Islet of Langerhans (tissue), 1 donor: ENCODE measurements around the gene PTRHD1.

DNA sequence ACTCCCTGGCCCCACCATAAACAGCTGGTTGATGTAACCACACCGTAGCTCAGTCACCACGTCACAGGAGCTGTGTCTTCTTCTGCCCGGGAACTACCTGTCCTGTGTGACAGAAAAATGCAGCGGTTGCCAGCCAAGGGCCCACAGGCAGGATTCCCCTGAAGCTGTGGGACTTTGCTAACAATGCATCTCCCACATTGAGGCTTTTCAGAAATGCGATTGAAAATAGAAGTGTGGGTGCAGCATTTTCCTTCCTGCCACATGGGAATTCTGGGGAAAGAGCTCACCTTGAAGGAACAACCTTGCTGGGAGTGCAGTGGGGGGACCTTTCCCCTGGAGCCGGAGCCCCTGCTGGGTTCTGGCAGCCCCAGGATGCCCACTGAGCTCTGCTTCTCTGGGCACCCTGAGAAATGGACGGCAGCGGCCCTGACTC is 68.3 kb downstream of the KLHL29 start:
- RRBS = 75% methylated on average over 3 of the region's 8 CpGs

DNA sequence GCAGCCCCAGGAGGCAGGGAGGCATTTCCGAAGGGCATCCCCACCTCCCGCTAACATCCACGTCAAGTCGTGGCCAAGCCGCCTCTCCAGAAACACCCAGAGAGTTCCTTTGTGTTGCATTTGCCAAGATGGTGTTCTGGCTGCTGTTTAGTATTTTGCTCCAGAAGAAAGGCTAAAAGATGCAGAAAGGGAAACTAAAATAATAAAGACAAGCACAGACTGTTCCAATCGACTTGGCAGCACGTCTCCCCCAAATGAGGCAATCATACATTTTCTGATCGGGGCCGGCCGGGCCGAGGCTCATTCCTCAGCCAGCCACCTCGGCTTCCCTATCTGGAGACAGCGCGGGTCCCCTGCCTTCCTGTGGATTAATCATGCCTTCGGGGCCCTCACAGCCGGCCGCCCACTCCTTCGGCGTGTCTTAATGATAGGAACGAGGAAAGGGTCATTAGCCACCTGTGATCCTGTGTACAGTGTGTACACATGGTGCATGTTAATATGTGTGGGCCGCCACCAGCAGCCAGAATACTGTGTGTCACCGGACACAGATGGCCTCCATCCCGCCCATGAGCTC is 169.2 kb downstream of the KLHL29 start:
- RRBS = 43% methylated on average over 2 of the region's 23 CpGs

DNA sequence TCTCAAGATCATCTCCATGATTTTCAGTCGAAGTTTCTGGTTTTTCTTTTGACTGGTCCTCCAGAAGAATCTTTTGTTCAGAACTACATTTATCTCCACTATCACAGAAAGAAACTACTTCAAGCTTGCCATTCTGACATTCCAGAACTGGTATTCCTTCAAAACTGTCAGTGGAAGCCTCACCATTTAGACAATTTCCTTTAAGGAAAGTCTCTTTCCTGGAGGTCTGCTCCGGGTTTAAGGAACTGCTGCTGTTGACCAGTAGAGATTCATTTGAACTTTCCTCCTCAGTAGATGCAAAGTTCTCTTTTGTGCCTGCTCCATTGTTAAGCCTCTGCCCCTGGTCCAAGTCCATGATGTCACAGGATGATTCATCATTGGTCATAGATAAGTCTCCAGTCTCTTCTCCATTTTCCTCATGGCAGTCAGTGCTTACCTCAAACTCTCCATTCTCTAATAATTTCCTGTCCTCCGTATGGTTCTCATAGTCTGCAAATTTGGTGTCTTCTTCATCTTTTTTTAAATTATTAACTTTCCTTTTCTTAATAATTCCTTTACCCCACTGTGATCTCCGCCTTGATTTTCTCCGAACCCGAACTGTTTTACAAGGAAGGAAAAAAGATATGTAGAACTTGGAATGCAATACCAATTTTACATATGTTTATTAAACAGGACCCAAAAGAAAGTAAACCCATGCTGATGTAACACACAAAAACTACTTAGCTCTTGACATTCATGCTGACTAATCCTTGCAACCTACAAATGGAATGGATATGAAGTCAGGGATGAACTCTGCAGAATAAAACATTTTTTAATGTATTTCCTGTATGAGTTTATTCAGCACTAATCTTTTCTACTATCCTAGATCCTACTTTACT is 169.2 kb downstream of the ATAD2B start:
- RRBS = no CpG with 5 or more reads among the region's 6 CpGs

GRCh38 chr2:23884588-23885199 is 42.2 kb downstream of the ATAD2B start:
- RRBS = no CpG with 5 or more reads among the region's 3 CpGs

- RRBS = no CpG with 5 or more reads among the region's 1 CpG
Observed at GRCh38 chr2:24124308-24124664, 1.0 kb downstream of the FAM228B start.

- RRBS = no CpG with 5 or more reads among the region's 10 CpGs
Observed at GRCh38 chr2:24299794-24300289, 60.5 kb downstream of the ITSN2 start.

- RRBS = no CpG with 5 or more reads among the region's 1 CpG
Observed at GRCh38 chr2:24300912-24301395, 59.4 kb downstream of the ITSN2 start.

DNA sequence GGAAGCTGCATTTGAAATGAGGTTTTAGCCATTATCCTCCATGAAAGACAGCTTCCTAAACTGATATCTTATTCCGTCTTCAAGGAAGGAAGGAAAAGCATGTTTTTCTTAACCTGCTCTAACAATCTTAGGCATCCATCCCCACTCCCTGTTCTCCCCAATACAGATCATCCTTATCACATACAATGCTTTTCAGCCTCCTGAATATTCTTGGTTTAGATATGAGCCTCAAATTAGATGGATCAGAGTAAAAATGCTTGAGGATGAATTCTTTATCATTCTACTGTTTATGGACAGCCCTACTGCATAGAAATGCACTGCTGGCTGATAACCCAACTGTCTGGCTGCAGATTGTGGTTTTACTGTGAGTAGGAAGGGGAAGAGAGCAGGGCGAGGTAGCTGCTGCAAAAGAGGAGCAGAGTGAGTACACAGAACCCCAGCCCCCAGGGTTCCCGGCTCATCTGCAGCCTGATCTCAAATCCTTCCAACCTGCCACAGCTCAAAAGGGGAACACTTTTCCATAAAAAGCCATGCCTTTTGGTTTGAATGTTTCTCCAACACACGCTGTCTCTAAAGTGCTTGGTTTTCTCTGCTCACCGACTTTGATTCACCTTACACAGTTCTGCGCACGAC is 29.4 kb upstream of the NCOA1 start:
- RRBS = no CpG with 5 or more reads among the region's 7 CpGs

DNA sequence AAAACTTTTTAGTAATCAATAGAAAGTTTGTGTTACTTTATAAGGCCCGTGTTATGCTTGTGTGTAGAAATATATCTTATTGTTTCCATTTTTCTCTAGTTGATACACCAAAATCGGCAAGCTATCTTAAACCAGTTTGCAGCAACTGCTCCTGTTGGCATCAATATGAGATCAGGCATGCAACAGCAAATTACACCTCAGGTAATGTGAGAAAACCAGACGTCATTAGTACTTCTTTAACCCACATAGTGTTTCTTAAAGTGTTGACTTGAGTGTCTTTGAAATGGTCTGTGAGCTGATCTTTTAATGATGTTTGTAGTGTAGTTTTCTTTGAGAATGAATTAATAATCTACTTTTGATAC is 53.9 kb downstream of the PTRHD1 start:
- RRBS = no CpG with 5 or more reads among the region's 3 CpGs

- RRBS = no CpG with 5 or more reads among the region's 4 CpGs
Observed at GRCh38 chr2:24757729-24758248, 35.4 kb downstream of the PTRHD1 start.

GRCh38 chr2:24792621-24793791 is at the start of gene PTRHD1:
TSS of gene PTRHD1 (minus strand) at chr2:24793391.
- RRBS = 4% methylated on average over 23 of the region's 80 CpGs

DNA sequence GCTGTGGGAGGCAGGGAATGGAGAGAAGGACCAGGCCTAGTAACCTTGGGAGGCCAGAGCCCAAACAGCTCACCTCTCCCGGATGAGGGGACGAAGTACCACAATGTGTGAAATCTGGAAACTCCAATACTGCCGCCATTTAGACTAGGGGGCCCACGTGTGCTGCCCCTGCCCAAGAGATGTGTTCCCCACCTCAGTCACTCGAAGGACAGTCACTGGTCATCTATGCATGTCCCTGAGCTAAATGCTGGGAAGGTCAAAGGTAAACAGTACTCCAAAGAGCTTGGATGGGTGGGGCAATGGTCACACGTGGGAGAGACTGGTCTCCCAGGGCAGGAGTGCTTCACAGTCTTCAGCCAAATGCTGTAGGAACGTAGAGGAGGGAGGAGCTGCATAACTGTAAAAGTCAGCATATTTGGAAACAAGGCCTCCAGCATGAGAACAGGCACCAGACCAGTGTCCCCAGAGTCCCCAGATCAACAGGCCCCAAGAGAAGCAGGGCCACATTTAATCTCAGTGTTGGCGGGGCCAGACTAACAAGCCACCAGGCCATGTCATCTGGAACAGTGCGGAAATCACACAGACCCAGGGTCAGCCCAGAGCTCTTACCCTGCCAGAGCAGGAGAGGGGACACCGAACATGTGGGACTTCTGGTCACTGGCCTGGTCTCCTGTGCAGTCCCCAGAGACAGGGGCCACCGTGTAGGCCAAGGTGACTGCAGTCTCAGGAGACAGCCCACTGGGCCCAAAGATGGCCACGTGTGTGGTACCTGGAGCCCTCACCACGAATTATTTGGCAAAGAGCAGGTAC is 63.3 kb downstream of the ADCY3 start:
- RRBS = no CpG with 5 or more reads among the region's 13 CpGs

DNA sequence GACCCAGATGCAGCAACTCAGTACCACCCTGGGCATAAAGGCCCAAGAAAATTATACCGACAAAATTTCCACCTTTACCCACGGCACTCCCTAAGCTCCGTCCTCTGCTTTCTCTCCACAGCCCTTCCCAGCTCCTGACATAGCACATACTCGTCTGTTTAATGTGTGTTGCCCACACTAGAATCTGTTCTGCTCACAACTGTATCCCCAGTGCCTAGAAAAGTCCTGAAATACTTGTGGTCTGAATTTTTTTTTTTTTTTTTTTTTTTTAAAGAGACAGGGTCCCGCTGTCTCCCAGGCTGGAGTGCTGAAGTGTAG is 62.3 kb downstream of the ADCY3 start:
- RRBS = no CpG with 5 or more reads among the region's 5 CpGs

DNA sequence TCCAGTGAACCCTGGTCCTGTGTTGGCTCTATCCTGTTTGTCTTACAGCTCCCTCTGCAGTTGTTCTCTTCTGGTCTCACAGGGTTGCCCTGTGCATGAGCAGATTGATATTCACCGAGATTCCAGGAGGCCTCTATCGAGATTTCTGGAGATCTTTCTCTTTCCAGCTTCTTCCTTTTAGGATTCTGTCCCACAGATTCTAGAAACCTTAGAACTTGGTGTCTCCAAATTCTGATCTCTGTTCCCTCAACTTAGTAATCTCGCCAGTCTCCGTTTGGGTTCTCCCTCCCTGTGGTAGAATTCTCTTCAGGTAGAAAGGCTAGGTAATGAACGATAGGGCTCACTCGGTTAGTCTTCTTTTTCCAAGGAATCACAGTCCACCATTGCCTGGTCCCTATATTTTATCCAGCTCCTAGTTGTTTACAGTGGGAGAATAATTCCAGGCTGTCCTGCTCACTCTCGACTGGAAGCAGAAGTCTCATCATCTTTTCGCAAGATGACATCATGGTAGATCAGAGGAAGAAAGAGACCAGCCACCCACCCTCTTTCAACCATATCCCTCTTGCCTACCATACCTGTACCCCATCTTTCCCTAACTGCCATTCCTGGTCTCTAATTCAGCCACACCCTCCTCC is 23.3 kb downstream of the ADCY3 start:
- RRBS = no CpG with 5 or more reads among the region's 8 CpGs

DNA sequence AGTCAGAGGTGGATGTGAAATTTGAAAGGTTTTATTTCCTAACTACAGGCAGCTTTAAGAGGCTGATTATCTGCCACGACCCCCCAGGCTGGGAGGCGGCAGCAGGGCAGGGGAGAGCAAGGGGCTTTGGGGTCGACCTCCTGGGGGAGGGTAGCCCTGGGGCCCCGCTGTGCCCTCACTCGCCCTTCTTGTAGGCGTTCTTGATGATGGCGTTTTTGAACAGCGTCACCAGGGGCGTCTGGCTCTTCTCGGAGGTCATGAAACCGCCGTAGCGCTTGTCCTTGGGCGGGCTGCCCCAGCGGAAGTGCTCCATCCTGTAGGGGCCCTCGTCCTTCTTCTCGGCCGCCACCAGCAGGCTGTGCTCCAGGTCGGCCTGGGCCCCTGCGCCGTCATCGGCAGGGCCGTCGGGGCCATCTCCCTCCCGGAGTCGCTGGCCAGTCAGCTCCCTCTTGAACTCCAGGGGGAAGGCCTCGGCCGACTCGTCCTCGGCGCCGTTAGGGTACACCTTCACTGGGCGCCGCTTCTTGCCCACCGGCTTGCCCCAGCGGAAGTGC is 7.4 kb downstream of the POMC start:
- RRBS = 34% methylated on average over 2 of the region's 36 CpGs

GRCh38 chr2:25276533-25277004 is 65.2 kb downstream of the DNMT3A start:
- RRBS = 36% methylated on average over 6 of the region's 20 CpGs

DNA sequence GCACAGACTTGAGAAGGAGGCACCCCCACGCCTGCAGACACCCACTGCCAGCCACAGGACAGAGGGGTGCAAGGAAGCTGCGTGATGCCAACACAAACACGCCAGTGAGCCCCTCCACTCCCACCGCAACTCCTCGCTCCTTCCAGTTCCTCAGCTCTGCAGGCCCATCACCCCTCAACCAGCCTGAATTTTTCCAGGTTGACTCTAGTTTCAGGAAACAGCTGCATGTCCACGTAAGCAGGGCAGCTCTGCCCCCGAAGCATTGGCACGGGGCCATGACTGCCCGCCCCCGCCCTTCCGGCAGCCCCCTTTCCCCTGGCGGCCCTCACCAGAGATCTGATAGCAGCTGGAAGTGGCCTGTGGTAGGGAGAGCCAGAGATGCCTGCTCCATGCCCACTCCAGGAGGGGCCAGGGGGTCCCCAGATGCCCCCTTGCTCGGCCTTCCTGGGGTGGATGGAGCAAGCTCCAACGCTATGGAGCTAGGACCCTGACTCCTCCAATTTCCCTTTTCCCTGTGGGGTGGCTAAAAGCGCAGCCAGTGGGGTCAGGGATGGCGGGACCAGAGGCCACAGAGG is 50.6 kb downstream of the DNMT3A start:
- RRBS = no CpG with 5 or more reads among the region's 16 CpGs

GRCh38 chr2:25324884-25325397 is 16.8 kb downstream of the DNMT3A start:
- RRBS = no CpG with 5 or more reads among the region's 9 CpGs

DNA sequence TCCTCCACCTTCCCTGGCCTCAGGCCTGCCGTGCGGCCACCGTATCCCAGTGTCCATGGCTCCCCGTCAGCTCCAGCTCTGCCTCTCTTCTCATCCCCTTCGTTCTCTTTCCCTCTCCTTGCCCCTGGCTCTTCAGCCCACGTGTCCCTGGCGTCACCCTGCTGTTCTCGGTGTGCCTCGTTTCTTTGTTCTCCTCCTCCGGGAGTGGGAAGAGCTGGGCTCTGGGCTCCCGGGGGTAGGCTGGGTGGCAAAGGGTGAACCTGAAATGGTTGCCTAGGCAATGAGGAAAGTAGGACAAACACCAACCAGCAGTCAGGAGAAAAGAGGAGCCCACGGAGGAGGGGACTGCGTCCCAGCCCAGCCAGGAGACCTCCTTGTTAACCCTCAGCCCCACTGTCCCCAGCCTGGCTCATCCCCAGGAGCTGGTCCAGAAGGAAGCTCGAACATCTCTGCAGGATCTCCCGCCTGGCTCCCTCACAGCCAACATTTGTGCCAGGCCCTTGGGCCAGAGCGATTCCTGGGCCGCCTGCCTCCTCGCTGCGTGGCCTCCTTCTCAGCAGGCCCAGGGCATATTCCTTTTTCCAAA is 30.8 kb upstream of the DNMT3A start:
- RRBS = no CpG with 5 or more reads among the region's 19 CpGs

DNA sequence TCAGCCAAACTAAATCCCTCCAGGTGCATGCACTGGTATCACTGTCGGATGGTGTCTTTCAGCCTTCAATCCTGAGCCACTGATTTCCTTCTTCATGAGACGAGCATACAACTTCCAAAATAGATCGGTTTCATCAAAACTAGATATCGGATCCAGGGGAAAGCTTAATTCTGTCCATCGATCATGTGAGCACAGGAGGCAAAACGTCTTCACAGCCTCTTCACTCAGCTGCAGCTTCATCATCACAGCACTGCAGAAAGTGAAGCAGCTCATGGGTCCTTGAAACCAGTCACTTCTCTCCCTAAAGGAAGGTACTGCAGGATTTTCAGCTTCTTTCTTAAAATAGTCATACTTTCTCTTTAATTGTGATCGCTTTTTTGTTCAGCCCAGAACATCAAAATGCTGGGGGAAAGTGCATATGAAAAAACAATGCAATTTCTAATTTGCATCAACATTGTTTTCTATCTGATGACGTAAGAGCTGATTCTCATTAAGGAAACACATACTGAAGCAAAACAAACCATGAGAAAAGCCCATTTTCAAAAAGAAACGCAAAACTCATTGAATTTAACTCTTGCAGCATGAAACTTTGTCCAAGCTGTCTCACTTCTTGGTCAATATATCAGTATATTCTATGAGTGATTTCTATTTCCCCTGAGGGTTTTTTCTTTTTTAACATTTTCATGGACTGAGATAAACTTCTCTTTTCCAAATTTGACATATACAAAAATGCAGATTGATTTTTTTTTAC is 80.4 kb downstream of the DTNB start:
- RRBS = no CpG with 5 or more reads among the region's 9 CpGs